Hepatocyte (in vitro differentiated cells and primary cell): ENCODE measurements around the gene ENTR1.

DNA sequence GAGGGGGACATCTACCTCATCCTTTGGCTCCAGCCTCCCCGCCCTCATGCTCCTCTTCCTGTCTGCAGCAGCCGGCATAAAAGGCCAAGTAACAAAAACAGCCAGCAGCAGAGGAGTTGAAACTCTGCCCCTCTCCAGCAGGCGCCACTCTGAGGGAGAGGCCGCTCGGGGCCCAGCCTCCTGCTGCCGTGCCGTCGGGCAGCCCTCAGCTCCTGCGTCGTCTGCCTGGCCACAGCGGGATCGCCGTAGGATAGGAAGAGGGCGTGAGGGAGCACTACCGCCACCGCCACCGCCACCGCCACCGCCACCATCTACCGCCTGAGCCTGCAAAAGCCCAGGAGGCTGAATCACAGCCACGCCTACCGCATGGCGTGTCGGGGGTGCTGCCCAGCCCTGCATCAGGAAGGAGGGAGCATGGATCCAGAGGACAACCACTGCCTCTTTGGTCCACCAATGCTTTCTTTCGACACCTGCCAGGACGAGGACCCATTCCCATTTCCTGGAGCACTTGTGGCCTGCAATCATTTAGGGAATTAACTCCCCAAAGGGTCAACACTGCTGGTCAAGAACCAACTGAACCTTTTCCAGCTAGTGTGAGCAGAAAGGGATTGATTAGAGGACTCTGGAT, 166.2 kb downstream of the OLFM1 start:
- RAMPAGE, long total RNA = no peak
- RRBS = no CpG with 5 or more reads among the region's 26 CpGs

DNA sequence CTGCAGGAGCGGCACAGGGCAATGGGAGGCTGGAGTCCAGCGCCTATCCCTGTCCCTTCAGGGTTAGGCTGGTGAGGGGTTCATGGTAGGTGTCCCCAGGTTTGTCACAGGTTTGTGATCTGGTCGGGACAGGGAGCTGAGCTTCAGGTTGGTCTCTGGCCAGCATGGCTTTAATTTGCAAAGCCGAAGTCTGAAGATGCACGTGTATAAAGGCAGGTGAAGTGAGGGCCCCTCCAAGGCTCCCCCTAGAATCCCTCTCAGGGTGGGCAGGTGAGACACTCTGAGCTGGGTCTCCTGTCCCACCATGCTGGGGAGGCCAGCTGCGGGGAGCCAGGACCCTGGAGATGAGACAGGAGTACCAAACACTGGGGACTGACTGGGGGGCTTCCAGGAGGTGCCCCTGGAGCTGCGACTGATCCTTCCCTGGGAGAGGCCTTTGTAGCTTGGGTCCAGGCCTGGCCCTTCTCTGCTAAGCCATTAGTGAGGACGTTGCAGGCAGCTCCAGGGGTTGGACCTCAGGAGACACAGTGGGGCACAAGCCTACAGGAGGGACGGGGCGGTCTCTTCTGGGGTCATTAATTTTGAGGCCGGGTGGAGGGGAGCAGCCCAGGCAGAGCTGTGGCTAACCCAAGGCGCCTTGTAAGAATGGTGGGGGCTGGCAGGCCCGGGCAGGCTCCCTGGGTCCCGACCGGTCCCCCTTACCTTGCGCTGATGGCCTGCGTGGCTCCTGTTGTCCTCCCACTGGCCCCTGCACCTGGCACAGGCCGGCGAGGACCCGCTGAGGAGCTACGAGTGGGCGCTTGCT, 4.9 kb downstream of the MRPS2 start:
- RAMPAGE, long total RNA = no peak
- RRBS = 90% methylated on average over 3 of the region's 22 CpGs

DNA sequence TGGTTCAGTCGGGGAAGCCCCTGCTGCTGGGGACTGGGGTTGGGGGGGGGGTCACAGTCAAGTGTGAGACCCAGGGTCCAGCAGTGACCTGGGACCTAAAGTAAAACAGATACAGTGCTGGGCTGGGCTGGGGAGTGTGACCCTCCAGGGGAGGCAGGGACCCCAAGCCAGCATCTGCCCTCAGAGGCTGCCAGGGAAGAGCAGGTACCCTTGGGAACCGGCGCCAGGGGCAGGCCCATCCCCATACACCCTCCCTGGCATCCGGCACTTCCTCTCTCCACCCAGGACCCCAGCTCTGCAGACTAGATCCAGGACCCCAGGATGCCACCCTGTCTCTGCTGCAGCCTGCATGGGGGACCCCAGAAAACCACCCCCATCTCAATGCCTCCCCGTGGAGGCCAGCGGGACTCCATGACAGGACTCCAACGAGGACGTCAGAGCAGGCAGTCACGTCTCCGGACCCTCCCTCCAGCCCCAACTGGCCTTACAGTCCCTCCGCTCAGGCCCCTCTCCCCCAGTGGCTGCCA, 17.6 kb downstream of the SOHLH1 start:
- RAMPAGE, long total RNA = no peak
- RRBS = 81% methylated on average over 7 of the region's 11 CpGs

DNA sequence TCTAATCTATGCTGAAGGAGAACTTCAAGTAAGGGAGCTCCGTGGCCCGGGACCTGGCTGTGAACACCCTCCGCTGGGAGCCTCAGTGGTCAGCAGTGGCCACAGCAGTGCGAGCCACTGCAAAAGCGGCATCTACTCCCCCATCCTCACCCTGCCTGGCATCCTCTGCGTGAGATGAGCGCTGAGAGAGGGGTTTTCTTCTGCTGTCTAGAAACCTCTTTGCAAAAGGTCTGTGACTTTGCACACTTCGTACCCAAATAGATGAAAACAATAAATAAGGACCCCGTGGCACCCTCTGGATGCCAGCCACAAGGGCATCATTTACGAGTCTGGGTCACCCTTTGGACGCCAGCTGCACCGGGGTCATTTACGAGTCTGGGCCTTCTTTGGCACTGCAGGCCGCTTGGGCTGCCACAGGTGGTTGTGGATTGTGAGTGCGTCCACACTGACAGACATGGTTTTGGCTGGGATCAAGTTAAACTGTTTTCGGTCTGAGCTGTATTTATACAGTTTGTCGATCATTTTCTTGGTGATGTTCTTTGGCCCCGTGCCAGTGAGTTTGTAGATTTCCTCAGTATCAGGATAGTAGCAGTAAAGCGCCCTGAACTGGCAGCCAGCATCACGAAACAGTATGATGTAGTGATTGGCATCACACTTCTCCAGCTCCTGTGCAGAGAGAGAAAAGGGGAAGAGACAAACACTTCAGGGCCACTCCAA, 96.2 kb downstream of the CAMSAP1 start:
- RAMPAGE, long total RNA = no peak
- RRBS = no CpG with 5 or more reads among the region's 20 CpGs

- RAMPAGE, long total RNA = no peak
- RRBS = 97% methylated on average over 5 of the region's 30 CpGs
Measured at GRCh38 chr9:135930196-135931090, 23.1 kb upstream of the CAMSAP1 start.

DNA sequence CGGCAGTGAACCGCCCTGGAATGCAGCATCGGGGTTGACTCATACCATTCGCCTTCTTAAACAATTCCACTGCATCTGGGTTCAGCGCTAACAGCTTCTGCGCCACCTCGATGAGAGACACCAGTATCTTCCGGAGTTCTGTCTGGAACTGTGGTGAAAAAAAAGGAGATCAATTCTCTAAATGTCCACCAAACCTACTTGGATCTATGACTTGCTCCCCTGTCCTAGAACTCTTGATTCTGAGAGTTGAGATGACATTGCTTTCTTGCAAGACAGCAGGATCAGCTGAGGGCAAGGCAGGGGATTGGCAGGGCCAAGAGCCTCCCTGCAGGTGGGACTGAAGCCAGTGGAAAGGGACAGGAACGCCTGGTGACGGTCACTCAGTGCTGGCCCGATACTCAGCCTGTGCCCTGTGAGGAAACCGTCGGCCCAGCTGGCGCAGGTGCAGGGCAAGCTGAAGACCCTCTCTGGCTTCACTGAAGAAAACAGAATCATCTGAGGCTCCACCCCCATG, 14.9 kb downstream of the UBAC1 start:
- RAMPAGE, long total RNA = no peak
- RRBS = no CpG with 5 or more reads among the region's 14 CpGs

- RAMPAGE, long total RNA = no peak
- RRBS = no CpG with 5 or more reads among the region's 9 CpGs
Measured at GRCh38 chr9:135980951-135981236, 19.7 kb upstream of the UBAC1 start.

GRCh38 chr9:136009030-136009780, 48.0 kb upstream of the UBAC1 start:
- RAMPAGE, long total RNA = no peak
- RRBS = no CpG with 5 or more reads among the region's 19 CpGs

GRCh38 chr9:136024572-136025290, 63.6 kb upstream of the UBAC1 start:
- RAMPAGE, long total RNA = no peak
- RRBS = no CpG with 5 or more reads among the region's 15 CpGs

- RAMPAGE, long total RNA = no peak
- RRBS = no CpG with 5 or more reads among the region's 17 CpGs
Measured at GRCh38 chr9:136052476-136052960, 42.6 kb downstream of the NACC2 start.

DNA sequence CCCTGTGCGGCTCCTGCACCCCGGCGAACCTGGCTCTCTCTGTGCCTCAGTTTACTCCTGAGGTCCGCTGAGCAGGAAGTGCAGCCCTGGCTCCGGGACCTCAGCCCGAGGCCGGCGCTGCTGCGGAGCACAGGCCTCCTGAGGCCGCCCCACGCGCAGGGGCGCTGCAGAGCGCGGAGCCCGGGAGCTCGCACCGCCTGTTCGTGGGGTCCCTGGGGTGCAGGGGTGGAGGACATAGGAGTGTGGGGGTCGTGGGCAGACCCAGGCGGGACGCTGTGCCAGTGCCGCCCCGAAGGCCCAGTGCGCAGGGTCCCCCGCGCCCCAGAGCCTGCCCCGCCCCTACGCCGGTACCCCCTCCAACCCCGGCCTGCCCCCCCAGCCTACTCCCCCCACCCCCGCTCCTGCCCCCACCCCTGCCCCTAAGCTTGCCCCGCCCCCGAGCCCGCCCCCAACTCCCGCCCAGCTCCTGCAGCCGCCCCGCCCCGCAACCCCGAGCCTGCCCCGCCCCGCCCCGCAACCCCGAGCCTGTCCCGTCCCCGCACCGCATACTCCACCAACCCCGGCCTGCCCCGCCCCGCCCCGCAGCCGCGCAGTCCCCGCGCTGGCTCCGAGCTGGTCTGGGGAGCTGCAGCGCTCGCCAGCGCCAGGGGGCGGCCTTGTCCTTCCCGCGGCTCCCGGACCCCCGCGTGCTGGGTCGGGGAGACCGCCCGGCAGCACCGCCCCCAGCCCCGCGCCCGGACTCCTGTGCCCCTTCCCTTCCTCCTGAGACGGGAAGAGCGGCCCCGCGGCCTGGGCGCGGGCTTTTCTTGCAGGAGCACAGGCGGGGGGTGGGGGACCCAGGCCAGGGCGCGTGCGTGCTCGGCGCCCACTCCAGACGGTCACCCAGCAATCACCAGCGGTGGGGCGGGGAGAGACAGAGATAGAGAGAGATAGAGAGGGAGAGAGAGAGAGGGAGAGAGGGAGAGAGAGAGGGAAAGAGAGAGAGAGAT, 14.4 kb upstream of the TMEM250 start:
- RAMPAGE, long total RNA = no peak
- RRBS = 6% methylated on average over 20 of the region's 87 CpGs

GRCh38 chr9:136295493-136295983, 8.4 kb downstream of the CCDC187 start:
- RAMPAGE, long total RNA = no peak
- RRBS = no CpG with 5 or more reads among the region's 14 CpGs

DNA sequence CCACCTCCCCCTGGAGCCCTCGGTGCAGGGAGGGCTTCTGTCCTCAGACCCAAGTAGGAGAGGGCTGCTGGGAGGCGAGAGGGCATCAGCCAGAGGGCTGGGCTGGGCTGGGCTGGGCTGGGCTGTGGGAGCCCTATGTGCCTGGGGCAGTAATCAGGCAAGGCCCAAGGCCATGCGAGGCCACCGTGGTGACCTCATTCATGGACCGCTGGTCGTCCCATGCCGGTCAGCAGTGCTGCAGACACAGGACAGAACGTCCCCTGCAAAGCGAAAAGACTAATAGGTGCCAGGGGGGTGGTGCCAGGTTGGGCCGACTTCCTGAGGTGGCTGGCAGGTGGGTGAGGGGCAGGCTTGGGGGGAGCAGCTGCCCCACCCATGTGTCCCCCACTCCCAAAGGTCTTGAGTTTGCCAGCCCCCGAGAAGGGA, 13.9 kb downstream of the GPSM1 start:
- RAMPAGE, long total RNA = no peak
- RRBS = no CpG with 5 or more reads among the region's 11 CpGs

GRCh38 chr9:136374153-136374669, 742 bp upstream of the CARD9 start:
- RAMPAGE, long total RNA = no peak
- RRBS = no CpG with 5 or more reads among the region's 20 CpGs

DNA sequence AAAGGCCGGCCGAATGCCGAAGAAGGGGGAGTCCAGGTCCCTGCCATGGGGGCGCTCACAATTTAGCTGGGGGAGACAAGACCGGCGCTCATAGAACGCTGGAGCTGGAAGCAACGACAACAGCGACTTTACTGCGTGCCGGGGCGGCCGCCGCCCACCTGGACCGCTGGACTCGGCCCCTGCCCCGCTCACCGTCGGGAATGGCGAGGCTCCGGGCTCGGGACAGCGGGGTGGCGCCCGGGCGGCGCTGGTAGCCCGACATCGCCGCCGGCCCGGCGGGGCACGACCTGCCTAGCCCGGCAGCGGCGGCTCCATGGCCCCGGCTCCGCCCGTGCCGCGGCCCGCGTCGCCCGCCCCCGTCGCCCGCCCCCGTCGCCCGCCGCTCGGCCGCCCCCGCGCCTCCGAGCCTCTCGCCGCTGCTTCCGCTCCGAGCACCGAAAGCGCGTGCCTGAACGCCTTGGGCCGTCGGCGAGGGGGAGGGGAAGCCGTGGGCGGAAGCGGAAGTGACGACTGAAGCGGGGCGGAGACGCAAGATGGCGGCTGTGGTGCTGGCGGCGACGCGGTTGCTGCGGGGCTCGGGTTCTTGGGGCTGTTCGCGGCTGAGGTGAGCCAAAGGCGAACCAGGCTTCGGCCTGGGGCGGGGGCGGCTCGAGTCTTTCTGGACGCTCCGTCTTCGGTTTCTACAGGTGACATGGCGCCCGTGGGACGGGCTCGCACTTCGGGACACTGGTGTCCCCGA, at the start of gene ENTR1:
ENTR1 (minus strand) TSS at position 479 of the 739 bp plus-strand sequence.
- RAMPAGE, long total RNA = start-site peak on the plus strand centred at position 518 of the sequence, 24 bp wide, 98 and 73 reads in 2 replicates
- RRBS = 2% methylated on average over 21 of the region's 99 CpGs

GRCh38 chr9:136449601-136449943, 9.9 kb upstream of the INPP5E start:
- RAMPAGE, long total RNA = no peak
- RRBS = 100% methylated on average over 1 of the region's 4 CpGs

- RAMPAGE, long total RNA = no peak
- RRBS = 88% methylated on average over 2 of the region's 25 CpGs
Measured at GRCh38 chr9:136451108-136451663, 11.5 kb upstream of the INPP5E start.

DNA sequence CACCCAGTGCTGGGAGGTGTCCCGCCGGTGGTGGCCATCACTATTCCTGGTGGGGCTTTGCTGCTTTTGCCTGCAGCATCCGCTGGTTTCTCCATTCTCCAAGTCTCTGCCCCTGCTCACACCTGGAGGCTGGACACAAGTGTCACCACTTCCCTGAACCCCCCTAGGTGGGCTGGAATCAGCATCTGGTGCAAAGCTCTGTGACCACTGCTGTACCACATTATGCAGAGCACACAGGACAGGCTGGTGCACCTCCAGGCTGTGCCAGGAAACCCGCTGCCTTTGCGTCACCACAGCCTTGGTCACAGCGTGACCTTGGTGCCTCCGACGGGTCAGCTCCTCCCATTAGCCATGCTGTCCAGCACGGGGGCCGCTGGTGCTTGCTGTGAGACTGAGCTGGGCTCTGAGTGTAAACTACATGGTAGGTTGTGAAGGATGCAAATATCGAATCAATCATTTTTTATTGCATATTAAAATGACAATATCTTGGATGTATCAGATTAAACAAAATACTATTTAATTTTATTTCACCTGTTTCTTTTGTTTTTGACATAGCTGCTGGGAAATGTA, 2.8 kb upstream of the SEC16A start:
- RAMPAGE, long total RNA = no peak
- RRBS = no CpG with 5 or more reads among the region's 11 CpGs

- RAMPAGE, long total RNA = no peak
- RRBS = no CpG with 5 or more reads among the region's 28 CpGs
Measured at GRCh38 chr9:136500576-136500945, 17.7 kb upstream of the SEC16A start.

DNA sequence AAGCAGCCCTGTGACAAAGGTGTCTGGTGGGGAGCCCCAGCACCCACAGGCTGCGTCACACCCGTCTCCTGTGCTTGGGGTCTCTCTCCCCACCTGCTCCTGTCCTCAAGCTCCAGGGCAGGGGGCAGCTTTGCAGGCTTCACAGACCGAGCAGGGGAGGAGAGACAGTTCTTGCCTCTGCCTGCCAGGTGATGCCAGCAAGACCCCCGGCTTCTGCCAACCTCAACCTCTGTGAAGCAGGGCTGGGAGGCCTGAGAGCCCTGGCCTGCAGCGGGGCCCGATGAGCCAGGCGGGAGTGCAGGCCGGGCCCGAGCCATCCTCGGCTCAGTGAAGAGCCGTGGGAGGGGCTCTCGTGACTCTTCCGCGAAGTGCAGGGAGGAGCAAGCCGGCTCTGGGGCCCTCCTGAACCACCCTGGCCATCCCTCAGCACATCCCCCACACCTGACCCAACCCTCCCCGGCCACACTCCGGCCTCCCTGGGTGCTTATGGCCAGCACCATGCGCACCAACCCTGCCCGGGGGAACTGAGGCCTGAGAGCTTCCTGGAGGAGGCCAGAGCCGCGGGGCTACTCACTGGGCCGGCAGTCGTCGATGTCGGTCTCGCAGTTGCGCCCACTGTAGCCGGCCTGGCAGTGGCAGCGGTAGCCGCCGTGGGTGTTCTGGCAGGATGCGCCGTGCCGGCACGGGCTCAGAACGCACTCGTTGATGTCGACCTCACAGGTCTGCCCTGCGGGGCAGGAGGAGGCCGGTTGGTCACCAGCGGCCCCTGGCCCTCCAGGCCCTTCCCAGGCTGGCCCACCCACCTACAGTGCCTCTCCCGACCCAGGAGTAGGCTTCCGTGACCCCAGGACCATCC, 27.5 kb upstream of the SEC16A start:
- RAMPAGE, long total RNA = no peak
- RRBS = 90% methylated on average over 36 of the region's 43 CpGs